Left lung (tissue), 1 donor: ENCODE measurements around the gene RASSF9.

DNA sequence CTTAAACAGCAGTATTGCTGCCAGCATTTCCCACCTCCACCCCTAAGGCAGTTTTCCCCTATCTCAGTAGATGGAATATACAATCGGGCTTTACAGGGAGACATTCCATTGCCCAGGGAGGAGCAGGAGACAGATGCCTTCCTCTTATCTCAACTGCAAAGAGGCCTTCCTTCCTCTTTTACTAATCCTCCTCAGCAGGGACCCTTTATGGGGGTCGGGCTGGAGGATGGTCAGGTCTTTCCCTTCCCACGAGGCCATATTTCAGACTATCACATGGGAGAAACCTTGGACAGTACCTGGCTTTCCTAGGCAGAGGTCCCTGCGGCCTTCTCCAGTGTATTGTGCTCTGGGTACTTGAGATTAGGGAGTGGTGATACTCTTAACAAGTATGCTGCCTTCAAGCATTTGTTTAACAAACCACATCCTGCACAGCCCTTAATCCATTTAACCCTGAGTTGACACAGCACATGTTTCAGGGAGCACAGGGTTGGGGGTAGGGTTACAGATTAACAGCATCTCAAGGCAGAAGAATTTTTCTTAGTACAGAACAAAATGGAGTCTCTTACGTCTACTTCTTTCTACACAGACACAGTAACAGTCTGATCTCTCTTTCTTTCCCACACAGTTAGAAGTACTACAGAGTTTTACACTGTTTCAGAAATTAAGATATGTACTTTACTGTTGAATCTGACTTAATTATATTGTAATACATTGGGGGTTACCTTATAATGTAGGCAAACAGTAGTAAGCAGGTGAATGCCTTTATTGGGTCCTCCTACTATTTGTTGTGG, 189.5 kb downstream of the ALX1 start:
- PRO-cap, result no peak

GRCh38 chr12:85836089-85837214, at the start of gene RASSF9:
Gene RASSF9 (minus strand): TSS chr12:85836409.
- PRO-cap, result bidirectional peak, plus-strand start at chr12:85836386, minus-strand start at chr12:85836396

DNA sequence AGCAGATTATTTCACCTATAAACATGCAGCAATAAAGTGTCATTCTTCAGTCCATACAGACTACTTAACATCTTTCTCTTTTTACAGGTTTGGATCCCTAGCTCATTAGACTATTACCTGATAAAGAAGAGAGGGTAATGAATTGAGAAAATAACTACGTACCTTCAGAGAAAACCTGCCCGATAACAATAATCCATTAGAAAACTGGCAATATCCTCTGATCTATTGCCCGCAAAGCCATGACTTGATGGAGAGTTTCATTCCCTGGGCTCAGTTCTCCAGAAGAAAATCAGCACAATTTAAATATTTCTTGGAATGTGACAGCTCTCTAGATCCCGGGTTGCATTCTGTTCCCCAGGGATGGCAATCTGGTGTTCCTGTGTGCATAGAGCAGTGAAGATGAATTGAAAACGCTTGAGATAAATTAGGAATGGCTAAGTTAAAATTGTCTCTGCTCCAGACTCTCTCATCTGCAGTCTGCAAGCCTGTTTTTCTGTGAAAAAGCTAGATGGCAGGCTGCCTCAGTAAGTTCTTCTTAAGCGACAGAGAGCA, 582.4 kb upstream of the MGAT4C start:
- PRO-cap, result no peak

DNA sequence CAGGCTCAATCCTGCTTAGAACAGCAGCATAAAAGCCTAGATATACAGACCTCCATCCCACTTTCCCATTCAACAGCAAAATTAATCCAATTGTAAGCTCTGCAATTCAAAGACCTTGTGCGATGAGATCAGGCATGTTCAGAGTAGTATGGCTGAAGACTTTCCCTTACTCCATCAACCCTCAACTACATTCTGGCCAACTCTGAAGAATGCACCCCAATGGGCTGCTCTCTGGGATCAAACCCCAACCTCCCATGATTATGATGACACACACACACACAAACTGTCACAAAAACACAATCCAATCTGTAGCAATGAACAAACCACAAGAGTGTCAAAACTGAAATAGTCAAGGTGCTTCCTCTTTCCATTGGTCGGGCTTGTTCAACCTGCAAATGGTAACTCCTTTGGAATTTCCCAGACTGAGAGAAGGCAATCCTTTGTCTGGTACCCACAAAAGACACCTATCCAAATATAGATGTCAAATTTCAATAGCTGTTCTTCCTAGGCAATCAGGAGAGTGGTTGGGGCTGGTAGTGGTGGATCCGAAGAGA, 191.8 kb downstream of the KITLG start:
- PRO-cap, result no peak

DNA sequence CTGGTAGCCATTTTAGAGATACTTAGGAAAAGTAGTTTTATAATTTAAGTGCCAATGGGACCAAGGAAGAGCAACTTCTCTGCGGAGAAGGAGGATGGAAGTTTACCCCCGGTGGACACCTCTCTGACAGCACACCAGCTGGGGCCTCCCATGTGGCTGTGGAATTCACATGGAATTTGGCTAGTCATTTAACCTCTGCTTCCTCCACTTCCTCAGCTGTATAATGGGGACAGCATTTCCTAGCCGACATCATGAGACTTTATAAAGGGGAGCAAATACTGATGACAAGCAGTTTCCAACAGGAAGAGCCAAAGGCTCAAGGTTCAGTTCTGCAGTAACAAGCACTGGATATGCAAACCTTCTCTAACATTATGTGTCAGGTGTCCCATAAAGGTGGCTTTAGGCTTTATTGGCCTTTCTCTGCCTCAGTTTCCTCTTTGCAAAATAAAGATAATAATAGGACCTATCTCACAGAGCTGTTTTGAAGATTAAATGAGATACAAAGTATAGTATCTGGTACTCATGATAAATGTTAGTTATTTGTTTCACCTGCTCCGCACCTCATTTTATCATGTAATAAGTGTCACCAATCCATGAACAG, 7.4 kb downstream of the DUSP6 start:
- PRO-cap, result no peak

DNA sequence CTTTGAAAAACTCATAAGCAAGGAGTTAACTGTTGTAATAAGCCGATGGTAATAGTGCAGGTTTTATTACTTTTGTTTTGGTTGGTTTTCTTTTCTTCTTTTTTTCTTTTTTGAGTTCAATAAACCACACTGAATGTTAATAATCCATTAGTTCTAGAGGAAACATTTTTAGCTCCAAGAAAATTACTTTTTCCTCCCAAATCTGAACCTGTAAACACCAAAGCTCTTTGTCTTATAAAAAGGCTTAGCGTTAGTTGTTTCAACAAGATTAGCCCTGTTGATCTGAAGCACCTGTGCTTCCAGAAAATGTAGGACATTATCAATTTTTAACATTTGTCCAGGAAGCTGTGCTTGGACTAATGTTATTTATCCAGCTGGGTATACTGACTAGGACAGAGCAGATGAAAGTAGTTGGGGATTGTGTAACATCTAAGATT, 30.7 kb upstream of the DUSP6 start:
- PRO-cap, result no peak

GRCh38 chr12:89386062-89386821, 33.9 kb upstream of the DUSP6 start:
- PRO-cap, result no peak

- PRO-cap, result no peak
Measured at GRCh38 chr12:89401288-89401822, 49.1 kb upstream of the DUSP6 start.

GRCh38 chr12:89418218-89418586, 65.9 kb upstream of the DUSP6 start:
- PRO-cap, result no peak

GRCh38 chr12:89630470-89630923, 78.1 kb downstream of the ATP2B1 start:
- PRO-cap, result no peak

DNA sequence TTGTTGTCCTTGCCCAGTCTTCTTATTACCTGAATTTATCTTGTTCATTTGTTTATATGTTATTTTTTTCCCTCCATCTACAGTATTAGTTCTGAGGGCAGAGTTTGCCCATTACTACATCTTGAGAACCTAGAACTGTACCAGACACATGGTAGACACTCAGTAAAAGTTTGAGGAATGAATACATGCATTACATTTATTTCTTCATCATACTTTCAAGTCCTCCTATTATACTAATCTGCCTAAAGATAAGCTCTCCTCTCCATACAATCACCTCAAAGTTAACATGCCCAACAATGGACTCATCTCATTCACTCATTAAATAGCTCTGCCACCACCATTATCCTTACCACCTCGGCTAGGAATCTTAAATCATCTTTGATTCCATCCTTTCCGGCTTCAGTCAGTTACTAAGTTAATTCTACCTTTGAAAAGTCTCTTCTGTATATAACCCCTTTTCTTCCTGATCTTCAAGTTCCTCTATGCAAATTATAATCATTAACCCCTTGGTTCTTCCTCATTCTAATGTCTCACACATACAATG, 51.8 kb downstream of the ATP2B1 start:
- PRO-cap, result no peak

DNA sequence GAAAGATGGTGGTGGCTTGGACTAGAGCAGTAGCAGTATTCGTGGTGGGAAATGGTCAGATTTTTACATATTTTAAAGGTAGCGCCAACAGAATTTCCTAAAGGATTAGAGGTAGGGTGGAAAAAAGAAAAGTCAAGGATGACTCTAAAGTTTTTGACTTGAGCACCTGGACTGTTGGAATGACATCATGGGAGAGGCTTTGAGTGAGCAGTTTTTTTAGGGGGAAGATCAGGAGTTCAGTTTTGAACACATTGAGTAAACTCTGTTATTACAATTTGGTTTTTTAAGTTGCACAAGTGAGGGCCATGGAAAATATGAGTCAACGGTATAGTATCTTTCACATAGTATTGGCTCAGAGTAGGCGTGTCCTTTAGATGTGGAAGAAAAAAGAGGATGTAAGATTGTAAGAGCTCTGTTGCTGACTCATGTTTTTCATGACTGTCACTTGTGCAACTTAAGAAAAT, 47.9 kb upstream of the ATP2B1 start:
- PRO-cap, result no peak

DNA sequence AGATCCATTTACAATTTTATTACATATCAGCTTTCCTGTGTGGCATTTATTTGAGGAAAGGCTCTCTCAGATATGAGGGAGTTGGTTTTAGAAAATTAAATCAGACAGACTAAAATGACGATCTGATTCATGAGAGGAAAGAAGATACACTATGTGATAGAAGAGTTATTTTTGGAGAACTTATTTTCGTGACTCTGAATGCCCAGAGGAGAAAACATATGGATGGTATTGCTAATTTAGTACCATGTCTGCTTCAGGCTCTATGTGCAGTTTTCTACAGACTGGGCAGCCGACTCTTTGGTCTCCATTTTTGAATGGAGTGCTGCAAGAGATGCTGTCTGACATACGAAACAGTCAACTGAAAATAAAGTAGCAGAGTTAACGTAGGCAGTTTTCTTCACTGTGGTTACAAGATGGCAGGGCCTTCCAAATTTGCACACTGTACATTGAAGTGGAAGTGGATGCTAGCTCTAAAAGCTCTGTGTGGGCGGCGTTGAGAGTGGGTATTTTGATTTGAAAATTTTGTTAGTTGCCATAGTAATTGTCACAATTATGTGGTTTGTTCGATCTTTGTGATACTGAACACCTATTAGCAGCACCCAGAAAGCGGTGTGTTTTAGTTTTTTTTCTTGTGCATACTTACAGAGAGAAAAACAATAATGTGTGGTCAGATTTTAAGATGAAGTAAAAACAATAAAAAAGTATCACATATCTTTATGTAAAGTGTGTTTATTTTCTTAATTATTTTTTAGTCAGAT, 154.8 kb upstream of the ATP2B1 start:
- PRO-cap, result no peak

GRCh38 chr12:89927501-89927946, 218.9 kb upstream of the ATP2B1 start:
- PRO-cap, result no peak

DNA sequence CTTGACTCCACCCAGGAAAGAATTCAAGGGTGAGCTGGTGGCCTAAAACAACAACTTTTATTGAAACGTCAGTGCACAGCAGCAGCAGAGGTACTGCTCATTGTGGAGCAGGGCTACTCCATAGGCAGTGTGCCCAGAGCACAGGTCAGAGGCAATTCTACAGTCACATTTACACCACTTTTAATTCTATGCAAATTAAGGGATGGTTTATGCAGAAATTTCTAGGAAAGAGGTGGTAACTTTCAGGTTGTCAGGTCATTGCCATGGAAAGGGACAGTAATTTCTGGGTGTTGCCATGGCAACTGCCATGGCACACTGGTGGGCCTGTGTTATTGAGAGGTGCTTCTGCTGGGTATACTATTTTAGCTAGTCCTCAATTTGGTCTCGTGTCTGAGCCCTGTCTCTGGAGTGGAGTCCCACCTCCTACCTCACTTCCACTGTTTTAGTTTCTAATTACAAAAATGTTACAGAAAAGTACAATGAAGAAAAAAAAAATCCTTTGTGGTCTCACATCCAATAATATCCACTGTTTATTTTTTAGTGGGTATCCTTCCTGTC, 234.2 kb upstream of the ATP2B1 start:
- PRO-cap, result no peak

- PRO-cap, result no peak
Measured at GRCh38 chr12:89960018-89960543, 251.4 kb upstream of the ATP2B1 start.

- PRO-cap, result no peak
Measured at GRCh38 chr12:91126517-91127160, 15.3 kb upstream of the LUM start.

DNA sequence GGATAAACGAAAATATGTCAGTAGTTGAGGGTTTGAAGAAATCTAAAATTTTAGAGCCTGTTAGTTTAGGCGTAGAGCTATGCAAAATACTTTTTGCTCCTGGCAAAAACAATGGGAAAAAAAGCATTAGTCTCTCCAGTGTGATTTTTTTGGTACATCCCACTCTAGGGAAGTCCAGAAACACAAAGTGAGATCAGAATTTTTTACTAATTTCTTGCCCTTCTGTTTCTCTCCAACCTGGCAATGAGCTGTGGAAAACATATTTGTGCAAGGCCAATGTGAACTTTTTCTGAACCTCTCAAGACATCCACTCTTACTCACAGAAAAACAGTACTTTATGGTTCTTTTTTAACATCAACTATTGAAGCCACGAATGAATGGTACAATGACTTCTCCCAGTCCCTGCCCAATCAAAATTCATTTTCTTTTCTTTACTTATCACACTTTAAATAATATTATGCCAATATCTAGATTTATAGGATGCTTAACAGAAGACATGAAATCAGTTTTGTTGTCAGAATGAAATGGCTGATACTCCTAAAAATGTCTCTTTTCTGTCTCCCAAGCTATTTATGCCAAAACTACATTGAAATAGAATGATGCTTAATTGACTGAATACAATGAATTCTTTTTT, 57.0 kb upstream of the DCN start:
- PRO-cap, result no peak

- PRO-cap, result no peak
Measured at GRCh38 chr12:91241595-91242017, 59.0 kb upstream of the DCN start.

DNA sequence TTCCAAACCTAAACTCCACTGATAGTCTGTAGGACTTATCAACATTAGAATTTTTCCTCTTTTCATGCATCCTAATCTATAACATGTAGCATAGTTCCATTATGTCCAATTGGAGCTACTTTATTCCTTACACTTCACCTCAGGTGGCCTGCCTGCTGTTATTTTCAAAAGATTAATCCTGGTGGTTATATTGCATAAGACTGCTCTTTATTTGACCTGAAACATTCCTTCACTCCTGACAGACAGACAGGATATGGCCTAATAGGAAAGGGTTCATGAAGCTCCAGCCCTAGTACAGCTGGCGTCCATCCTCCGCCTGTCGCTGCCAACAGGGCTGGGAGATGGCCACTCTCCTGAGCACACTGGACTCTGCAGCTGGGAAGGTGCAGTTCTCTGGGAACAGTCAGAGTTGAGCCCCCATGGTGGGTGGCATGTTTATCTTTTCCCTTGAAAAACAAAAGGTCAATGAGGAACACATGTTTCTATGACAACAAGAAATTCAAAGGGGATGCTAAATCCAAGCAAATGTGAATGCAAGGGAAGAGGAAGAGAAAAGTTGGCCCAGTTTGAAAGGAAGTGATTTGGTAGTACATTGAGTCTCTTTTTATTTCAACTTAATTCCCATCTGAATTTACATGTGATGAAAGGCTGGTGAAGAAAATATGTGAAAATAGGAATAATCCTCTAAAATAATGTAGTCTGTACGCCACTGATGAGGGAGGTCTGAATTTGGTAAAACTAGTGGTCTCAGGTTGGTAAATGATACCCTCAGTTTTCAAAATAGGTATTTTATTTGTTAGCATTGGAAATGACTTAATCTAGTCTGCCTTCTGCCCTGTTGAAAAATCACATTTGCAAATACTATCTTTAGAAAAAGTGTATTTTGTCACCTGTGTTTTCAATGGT, 89.9 kb upstream of the DCN start:
- PRO-cap, result no peak